H7 (cell line): ENCODE results near the genes POPDC3 and PRDM1.

DNA sequence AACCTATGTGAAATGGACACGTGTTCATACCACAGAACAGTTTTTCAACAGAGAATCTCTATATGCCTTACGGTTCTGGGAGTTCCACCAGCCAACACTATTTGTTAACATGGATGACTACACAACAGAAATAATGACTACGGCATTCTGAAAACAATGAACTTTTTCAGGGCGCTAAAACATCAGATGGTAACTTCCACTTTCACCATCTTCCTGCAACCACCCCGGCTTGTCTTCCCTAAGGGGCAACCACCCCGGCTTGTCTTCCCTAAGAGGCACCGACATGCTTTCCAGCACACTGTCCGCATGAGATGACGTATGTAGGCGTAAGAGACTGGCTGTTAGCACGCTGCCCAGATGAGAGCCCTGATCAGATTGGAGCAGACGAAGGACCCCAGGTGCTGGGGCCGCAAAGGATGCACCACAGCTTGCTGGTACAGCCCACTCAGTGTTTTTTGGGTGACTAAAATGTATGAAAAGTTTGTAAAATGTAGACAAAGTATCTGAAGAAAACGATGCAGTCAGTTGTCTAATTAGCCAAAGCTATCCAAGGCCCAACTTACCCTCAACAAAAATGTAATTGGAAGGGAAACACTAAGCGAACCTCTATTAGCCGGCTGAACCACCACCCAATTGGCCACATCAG, 29.3 kb downstream of the ASCC3 start:
- RAMPAGE, long total RNA, result no peak

- RAMPAGE, long total RNA, result no peak
These were observed 1405.1 kb downstream of the HACE1 start for GRCh38 chr6:103454704-103454966.

- RAMPAGE, long total RNA, result no peak
These were observed at the start of gene POPDC3 for GRCh38 chr6:105179200-105180274. Gene POPDC3 (minus strand): TSS chr6:105180014.

- RAMPAGE, long total RNA, result no peak
These were observed 93.8 kb upstream of the POPDC3 start for GRCh38 chr6:105273621-105274078.

- RAMPAGE, long total RNA, result no peak
These were observed 201.4 kb upstream of the PREP start for GRCh38 chr6:105604144-105604734.

- RAMPAGE, long total RNA, result no peak
These were observed 216.2 kb upstream of the PRDM1 start for GRCh38 chr6:105869873-105870324.

DNA sequence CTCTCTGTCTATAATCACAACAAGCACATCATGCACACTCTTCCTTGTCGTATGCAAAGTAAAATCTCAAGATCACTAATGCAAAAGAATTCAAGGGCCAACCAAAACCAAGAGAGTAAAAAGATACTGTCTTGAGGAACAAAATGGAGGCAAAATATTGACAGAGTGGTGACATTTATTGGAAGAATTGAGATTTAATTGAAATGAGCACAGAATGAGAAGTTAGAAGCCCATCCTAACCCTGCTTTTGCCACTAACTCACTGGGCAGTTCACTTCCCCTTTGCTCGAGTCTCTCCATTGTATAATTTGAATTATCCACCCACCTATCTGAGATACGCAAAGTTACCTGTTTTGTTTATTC, 204.6 kb upstream of the PRDM1 start:
- RAMPAGE, long total RNA, result no peak

GRCh38 chr6:106085734-106086732, at the start of gene PRDM1:
Gene PRDM1 (plus strand): TSS chr6:106086336.
- RAMPAGE, long total RNA, result no peak

DNA sequence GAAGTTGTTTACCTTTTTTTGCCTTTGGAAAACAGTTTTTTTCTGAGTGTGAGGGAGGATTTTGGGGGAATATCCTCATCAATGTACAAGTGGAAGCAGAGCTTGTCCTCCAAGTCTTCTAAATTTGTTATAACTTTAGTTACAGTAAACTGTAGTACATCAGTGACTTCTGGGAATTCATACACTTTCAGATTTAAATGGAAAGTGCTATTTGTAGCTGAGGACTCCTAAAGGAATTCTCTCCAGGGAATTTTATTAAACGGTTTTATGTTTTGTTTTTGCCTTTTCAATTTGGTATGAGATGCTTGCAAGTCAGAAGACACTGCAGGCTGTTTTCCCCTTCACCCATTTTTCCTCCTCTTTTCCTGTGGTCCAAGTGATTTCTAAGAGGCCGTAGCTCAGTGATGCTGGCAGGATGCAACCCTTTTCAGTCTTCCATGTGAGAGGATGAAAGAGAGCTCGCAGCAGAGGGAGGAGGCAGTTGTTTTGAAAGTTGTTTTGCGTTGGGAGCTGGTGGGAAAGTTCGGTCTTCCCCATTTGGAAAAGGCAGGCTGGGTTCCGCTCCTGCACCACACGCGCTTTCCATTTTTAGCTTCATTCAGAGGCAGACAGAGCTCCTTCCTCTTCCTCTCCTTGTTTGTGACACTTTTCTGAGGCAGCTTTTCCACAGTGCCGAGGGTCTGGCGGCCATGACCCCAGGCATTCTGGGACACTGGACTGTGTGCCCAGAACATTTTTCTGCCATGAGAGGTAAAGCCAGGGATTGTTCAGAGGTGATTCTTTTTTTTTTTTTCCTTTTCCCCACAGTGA, 1.2 kb downstream of the PRDM1 start:
- RAMPAGE, long total RNA, result no peak

GRCh38 chr6:106178636-106179628, 92.8 kb downstream of the PRDM1 start:
- RAMPAGE, long total RNA, result no peak

- RAMPAGE, long total RNA, result no peak
These were observed 54.6 kb downstream of the ATG5 start for GRCh38 chr6:106270768-106271476.

DNA sequence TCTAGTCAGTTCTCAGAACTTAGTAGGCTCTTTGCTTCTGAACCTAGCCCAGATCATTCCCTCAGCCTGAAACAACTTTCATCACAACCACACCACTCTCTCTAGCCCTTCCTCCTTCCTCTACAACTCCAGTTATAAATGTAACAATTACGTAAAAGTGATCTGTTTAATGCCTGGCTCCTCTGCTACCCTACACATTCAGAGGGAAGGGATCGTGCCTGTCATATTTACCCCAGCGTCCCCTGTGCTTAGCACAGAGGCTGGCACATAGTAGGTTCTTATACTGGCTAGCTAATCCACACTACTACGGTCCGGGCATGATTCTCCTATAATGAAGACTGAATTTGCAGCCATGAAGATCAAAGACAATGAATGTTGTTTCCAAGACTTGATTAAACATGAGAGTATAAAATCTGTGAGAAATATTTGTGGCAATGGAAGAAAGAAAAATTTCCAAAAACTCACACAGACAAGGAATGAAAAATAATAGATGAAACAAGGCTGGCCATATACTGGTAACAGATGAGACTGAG, 53.0 kb downstream of the ATG5 start:
- RAMPAGE, long total RNA, result no peak

GRCh38 chr6:106411848-106412244, 51.3 kb downstream of the CRYBG1 start:
- RAMPAGE, long total RNA, result no peak

DNA sequence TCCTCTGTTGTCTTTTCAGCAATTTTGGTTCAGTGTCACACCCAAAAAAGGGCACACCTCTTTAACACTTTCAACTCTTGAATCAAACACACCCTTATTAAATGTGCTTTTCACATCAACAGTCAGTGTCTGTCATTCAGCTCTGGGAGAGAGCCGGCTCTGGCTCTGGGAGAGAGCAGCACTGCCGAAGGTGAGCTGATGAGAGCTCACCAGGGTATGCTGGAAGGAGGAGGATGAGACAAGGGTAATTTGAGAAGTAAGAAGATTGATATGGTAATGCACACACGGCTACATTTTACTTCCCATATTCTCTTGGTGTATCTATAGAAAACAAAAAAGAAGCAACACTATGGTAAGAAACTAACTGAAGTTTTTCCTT, 134.2 kb downstream of the RTN4IP1 start:
- RAMPAGE, long total RNA, result no peak

DNA sequence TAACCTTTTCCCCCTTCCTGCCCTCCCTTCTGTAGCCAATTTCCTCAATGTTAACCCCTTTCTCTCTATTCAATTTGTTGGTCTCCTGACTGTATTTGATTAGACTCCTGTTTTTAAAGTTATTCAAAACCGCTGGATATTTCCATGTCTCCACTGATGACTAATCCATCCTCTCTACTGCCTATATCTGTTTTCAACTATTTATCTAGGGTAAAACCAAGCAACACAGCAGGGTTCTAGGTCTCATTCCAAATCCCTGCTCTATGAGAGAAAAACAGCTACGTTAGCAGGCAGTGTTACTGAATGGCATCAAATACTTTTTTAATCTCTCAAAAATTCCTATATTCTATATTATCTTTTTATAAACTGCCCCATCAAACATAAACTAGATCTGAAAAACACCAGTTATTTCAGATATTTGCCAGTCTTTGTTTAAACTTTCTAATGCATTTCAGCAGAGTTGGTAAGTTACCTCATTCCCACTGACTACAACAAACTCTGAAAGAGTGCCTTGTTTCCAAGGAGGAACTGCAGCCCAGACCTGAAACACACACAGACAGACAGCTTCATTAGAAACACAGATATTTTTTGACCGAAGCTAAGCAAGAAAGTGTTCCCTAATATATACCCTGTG, 8.2 kb downstream of the RTN4IP1 start:
- RAMPAGE, long total RNA, result no peak

DNA sequence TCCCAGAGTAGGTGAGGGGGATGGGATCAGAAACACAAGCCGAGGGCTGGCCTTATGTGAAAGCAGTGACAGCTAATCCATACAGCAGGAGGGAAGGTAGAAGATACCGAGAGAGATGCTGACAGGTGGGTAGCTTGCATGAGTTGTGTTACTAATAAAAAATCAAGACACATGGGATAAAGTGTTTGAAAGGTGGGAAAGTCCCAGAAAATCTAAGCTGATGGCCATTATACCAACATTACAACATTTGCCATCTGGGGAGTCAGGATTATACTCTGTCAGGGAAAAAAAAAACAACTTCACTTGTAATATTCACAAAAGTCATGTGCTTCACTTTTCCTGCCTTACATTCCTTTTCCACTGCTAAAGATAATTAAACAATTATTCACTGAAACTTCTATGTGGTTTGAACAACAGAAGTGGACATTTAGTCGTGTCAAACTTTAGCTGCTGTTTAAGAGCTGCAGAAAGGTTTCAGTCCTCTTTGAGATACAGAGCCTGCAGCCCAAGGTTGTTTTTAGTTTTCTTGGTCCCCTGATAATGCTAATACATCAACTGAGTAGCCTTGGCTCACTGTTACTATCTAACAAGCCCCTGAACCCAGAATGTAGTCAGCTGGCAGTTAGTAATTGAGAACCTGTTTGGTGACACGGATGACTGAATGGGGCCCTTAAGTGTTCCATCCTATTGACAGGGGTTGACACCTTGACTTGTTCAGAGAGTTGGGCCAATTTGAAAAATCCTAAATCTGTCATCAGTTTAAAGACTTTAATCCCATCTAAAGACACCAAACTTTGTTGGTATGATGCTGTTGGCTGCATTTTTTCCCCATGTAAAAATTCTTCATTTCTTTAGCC, 3.0 kb downstream of the RTN4IP1 start:
- RAMPAGE, long total RNA, result no peak

GRCh38 chr6:106750579-106751108, 121.3 kb downstream of the QRSL1 start:
- RAMPAGE, long total RNA, result no peak

DNA sequence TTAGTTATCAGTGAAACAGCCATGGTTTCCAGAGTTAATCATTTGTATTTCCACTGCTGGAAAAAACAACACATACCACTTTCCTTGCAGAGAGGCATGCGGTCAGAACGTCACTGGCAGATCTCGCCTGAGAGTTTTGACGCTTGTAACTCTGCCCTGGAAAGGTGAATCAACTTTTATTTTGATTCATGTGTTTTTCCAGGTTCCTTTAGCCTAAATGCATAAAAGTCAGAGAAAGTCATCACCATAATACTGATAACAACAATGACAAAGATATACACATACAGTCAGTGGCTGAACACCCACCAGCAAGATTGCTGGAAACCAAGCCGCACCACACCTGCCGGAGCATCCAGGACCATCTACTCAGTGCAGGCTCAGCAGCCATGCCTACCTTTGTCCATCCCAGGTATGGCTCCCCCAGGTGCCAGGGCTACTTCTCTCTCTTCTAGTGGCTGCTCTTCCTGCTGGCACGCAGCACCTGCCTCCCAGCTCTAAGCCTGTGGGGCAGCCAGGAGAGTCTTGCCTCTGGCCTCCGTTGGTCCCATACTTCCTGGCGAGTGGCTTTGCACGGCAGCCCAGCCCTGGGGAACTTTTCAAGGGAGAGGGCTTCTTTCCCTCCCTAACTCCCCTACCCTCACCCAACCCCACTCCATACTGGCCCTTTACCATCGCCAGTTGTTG, 158.4 kb downstream of the QRSL1 start:
- RAMPAGE, long total RNA, result no peak

DNA sequence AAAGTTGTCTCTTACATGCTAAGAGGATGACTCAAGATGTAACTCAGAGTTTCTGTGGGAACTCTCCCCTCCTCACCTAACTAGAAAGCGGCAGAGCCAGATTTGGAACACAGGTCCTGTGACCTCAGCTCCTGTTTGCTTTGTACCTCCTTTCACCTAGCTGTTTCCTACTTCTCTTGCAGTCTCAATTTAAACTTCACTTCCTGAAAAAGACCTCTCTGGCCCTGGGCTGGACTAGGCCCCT, 60.8 kb downstream of the CD24 start:
- RAMPAGE, long total RNA, result no peak

DNA sequence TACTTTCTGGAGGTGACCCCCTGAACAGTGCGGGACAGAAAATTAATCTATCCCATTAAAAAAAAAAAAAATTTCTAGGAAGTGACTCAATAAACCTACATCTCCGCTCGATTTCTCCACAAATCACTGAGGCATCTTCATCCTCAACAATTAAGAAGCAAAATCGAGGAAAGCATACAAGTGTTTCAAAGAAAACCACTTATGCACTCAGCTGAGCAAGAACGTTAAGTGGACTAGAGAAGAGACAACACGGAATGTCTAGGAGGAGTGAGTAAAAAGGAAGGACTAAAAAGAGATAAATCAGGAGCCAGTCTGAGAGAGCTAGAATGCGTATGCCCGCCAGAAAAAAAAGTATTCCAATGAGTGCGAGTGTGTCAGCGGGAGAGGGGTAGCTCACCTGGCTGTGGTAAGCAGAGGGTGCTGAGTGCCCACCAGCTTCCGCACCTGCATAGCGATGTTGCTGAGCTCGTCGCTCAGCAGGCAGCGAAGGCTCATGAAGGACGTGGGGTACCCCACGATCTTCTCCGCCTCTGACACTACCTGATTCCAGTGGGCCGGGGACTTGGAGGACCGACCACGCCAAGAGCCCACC, 675 bp downstream of the PDSS2 start:
- RAMPAGE, long total RNA, result no peak